ENCODE measurements around a stretch of chr10.

DNA sequence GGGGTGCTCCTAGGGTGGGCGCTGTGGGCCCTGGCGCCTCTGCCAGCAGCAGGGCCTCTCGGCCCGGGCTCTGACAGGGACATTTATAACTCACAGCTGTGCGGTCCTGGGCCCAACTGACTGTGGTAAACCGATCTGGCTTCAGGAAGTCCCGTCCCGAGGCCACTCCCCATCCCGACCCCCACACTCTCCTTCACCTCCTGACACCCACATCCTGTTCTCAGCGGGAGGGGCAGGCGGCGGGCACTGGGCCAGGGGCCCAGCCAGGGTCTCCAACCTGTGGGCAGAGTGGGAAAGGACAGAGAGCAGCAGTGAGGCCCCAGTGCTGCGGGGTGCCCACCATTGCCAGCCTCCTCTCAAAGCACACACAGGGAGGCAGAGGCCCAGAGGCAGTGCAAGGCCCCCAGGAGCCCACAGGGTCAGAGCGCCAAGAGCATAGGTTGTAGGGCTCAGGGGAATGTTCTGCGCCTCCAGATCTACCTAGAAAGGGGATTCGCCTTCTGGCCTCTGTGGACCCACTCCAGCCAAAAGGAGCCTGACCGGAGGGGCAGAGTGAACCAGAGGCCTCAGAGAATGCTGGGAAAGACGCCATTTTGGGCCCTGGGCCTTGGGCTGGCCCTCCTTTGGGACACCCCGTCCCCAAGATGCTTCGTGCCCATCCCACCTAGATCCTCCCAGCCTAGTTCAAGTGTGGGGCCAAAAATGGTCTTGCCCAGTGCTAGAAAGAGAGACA is 69.2 kb downstream of the ZMIZ1 start:
- PRO-cap, result no peak

- PRO-cap, result no peak
Measured at GRCh38 chr10:79149274-79149539, 80.4 kb downstream of the ZMIZ1 start.

DNA sequence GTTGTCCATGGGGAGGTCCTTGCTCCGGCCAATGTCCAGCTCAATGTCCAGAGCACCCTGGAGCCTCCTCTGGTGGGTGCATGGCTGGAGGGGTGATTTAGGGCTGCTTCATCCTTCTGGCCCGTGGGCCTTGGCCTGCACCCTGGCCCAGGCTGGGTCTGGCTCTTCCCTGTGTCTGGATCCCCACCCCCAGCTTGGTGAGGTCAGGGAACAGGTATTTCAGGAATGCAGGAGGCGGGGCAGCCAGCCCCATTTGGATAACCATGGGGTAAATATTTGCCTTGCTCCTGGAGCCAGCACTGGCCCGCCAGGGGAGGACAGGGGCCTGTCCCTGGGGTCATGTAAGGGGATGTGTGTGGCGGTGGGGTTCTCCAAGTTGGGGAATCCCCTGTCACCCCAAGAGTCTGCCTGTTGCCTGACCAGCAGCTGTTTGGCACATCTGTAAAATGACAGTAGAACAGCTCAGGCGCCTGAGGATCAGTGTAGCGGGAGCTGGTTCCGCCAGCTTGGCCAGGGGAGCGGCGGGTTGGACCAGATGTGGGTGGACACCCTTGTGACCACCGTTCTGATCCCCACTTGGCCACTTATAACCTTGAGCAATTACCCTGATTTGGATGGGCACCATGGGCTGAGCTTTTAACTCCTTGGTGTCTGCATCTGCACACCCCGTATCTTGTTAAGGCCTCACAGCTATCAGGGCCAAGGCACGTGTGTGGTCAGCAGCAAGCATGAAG is 88.9 kb downstream of the ZMIZ1 start:
- PRO-cap, result bidirectional peak, plus-strand start at position 299 of the sequence, minus-strand start at position 154 of the sequence

GRCh38 chr10:79210245-79210838 is 136.9 kb upstream of the PPIF start:
- PRO-cap, result no peak

- PRO-cap, result no peak
Measured at GRCh38 chr10:79229435-79229865, 117.8 kb upstream of the PPIF start.

DNA sequence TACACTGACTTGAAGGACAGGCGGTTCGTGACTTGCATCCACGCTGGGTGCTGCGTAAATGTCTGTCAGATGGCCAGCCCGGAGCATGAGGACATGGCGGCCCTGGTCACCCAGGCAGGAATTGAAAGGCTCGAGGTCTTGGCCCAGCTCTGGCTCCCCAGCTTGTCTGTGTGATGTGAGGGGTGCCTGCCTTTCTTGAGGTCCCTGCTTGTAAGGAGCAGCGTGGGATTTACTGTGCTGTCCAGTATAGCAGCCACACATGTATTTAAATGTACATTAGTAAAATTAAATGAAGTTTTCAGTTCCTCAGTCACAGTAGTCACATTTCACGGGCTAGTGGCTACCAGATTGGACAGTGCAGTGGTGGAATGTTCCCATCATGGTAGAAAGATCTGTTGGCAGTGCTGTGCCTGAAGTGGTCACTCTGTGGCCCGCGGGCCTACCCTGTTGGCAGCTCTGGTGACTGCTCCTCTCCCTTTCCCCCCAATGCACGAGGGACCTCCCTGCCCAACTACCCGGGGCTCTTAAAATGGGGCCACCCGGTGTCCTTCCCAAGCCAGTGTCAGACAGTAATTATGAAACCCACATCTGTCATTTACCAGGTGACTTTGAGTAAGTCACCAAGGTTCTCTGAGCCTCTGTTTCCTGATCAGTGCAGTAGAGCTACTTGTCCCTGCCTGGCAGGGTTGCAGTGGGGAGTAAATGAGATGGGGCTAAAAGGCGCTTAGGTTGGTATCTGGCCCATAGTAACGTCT is 97.8 kb upstream of the PPIF start:
- PRO-cap, result no peak

GRCh38 chr10:79275366-79275904 is 71.8 kb upstream of the PPIF start:
- PRO-cap, result no peak

DNA sequence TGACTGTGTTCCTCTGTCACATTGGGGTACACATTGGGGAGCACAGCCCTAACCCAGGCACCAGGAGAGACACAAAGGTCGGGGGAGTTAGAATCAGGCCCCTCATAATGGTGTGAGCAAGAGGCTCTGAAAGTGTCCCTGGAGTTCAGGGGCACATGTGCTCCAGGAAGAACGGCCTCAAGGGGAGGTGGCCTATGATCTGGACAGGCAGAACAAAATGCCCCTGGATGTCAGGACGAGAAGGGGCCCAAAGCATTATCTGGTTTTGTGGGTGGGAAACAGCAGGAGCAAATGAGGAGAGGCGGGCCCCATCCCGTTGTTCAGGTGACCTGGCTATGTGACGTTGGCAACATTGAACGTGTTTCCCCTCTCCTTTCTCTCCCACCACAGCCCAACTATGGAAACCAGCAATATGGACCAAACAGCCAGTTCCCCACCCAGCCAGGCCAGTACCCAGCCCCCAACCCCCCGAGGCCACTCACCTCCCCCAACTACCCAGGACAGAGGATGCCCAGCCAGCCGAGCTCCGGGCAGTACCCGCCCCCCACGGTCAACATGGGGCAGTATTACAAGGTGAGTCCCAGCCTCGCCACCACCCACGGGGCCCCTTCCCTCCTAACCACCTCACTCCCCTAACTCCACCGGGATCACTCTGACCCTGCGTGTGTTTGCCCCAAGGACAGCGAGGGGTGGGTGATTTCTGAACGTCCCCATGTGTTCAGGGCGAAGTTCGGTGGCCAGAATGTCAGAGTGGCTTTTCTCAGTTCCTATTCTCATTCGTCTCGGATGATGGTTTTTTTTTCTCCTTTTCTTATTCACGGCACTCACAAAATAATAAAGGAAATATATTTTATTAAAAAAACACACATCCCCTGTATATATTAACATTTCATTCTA is 50.9 kb upstream of the PPIF start:
- PRO-cap, result no peak

DNA sequence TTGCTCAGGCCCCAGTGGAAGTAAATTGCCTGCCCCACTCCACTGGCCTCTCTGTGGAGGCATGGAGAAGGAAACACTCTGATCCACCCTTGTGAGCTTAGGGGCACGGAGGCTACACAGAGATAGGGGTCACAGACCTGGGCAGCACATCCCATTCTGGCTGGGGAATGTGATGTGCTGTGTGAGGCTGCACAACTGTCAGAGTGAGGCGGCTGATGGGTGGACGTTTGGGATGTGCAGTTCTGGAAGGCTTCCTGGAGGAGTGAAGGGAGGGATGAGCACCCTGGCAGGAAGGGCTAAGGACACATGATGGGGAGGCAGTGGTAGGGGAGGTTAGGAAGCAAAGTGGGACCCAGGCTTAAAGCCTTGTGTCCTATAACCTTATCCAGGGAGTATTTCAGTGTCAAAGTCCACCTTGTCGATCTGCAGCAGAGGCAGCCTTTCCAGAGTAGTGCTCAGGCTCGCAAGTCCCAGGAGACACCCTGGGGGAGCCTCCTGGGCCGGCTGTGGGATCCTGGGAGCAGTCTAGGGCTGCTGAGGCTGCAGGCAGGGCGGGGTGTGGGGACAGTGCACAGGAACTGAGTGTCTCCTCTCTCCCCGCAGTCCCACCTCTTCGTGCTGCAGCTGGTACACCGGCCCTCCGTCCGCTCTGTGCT is 45.6 kb upstream of the PPIF start:
- PRO-cap, result no peak

DNA sequence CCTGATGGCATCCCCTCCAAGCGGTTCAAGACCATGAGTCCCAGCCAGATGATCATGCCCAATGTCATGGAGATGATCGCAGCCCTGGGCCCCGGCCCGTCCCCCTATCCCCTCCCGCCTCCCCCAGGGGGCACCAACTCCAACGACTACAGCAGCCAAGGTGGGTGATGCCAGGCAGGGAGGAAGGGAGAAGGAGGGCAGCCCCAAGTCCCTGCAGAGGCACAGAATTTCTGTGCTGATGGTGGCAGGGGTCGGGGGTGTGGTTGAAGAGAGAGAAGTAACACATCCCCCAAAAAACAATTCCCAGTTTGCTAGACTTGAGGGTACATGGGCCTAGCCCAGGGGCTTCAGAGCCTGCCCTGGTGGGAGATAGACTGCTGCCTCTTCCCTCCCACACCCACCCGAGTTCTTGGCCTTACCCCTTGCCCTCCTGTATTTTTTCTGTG is 41.1 kb upstream of the PPIF start:
- PRO-cap, result no peak

GRCh38 chr10:79314291-79314956 is 32.8 kb upstream of the PPIF start:
- PRO-cap, result no peak

- PRO-cap, result no peak
Measured at GRCh38 chr10:79349389-79350742, 2.6 kb downstream of the PPIF start.

- PRO-cap, result no peak
Measured at GRCh38 chr10:79355974-79356914, 9.0 kb downstream of the PPIF start.

GRCh38 chr10:79396963-79397601 is 48.3 kb downstream of the ZCCHC24 start:
- PRO-cap, result no peak

GRCh38 chr10:79403400-79404128 is 41.9 kb downstream of the ZCCHC24 start:
- PRO-cap, result no peak

GRCh38 chr10:79445177-79445475 is 298 bp downstream of the ZCCHC24 start:
- PRO-cap, result bidirectional peak, plus-strand start at chr10:79445368, minus-strand start at chr10:79445211

- PRO-cap, result no peak
Measured at GRCh38 chr10:80104201-80105000, 25.9 kb downstream of the TMEM254 start.

DNA sequence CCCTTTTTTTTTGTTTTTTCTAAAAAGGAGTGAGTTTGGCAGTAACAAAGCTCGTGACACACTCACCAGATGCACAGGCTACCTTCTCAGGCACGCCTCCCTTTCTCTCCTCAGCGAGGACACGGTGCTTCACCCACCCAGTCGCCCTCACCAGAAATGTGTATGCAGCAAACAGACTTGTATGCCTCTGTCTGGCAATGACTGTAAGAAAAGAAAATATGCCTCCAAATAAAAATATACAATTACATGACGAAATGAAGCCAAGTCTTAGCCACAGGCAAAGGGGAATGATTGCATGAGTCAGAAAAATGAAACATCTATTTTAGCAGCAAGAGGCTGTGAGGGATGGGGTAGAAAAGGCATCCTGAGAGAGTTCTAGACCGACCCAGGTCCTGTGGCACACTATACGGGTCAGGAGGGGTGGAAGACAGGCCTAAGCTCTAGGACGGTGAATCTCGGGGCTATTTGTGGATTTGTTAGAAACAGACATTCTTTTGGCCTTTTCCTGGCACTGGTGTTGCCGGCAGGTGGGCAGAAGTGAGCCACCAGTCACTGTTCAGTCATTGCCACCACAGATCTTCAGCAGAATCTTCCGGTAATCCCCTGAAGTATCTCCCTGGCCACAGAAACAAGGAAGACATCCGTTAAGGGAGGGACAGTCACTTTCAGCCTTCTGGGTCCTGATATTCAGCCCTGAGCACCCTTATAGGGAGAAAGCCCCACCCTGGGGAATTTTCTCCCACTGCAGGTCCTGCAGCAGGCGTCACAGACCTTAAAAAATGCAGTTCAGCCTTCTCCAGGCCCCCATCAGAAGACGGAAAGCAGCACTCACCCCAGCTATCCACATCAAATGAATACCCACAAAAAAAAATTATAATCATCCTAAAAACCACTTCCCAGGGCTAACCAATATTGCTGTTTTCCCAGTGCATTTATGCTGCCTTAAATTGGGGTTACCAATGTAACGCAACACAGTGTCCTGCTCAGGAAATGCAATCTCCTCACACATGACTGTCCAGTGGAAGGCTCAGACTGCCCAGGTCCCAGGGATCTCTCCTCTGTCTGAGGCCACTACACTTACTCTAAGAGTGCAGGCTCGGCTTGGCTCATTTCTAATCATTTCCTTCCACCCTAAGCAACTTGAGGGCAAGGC is 23.1 kb downstream of the PLAC9 start:
- PRO-cap, result no peak

DNA sequence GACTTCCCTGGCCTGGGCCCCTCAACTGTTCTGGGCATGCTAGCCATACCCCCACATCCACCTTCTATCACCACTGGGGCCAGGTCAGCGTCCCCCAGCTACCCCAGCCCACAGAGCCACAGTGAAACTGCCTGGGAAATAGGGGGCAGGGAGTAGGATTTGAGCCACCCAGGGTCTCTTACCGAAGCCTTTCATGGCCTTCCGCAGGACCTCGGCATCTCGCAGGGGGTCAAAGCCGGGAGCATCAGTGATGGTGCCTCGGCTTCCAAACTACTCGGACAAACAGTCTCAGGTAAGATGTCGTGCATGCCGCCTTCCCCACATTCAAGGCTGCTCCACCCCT is 34.5 kb downstream of the PLAC9 start:
- PRO-cap, result no peak

- PRO-cap, result unidirectional peak, plus-strand start at chr10:80203792; unidirectional peak, plus-strand start at chr10:80203823
Measured at GRCh38 chr10:80203084-80204114, 1.9 kb downstream of the ANXA11 start.